ENCODE results near the genes PRAMEF27 and HNRNPCL2.

- PRO-cap, 7 experiments: no peak in any of the 7 experiments
Measured at GRCh38 chr1:12339673-12340118, 109.9 kb downstream of the VPS13D start.

- PRO-cap, 7 experiments: no peak in any of the 7 experiments
Measured at GRCh38 chr1:12342449-12343015, 112.7 kb downstream of the VPS13D start.

DNA sequence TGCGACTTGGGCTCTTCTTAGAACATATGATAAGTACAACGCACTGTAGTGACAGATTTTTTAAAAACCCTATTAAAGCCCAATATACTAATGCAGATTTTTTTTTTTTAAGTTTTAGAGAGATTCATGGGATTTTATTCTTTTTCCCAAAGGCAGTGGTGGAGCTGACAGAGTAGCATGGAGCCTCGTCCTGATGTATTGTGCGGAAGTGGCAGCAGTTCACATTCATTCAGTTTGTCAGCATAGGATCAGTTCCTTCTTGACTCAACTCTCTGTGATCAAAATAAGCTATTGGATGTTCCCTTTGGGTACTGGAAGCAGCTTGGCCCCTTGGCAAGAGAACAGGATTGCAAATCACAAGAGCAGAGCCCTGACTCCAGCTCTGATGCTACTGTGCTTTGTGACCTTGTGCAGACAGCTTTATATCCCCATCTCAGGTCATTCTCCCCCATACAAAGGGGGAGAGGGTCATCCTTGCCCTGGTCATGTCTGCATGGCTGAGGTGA, 143.1 kb downstream of the DHRS3 start:
- PRO-cap, 7 experiments: no peak in any of the 7 experiments

DNA sequence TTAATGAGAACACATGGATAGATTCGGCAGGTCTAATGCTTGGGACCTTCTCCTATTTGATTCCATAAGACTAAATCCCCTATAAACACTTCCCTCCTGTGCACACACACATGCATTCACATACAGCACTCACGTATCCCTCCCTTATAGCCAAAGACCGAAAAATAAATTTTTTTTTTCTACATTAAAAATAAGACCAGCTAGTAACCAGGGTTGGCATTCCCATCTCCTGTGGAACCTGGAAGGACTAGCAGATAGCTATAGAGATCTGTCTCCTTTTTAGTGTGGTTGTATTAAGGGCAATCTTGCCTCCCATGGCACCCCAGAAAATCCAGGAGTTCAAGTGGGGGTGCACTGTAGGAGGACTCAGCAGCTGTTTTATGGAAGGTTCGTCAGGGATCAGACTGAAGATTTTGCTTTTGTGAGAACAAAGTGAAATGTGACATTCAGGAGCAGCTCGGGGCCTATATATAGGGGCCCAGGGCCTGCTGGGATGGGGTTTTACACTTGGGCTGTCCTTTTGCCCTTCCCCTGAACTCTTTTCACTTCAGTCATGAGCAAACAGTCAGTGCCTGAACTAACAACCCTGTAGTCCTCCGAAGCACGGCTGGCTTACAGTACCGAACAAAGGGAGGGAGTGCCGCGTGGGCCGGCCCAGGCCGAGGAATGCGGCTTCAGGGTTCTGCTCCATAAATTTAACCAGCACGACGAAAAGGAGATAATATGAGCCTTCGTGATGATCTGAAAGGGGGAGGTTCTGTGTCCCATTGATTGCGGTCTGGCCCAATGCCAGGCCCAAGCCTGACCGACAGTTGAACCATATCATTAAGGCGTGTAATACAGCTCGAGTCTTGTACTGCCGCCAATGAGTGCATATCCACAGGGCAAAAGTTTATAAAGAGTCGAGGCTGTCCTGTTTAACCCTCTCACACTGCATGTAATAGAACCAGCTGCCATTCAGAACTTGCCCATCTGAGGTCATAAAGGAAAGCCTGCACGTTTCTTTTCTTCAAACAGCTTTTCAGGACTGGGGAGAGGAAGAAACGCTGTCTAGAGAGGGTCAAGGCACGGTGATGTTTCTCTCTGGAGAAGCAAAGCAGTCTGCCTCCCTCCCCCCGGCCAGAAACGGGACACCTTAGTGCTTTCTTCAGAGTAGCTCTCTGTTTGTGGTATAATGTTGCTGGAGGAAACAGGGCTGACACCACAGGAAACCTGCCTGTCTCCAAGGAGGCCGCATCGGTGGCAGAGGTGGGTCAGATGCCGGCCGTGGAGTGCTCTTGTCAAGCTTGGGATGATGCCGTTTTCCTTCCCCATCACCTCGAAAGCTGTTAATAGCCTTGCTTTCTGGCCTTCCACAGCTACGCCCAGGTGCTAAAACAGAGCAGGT, 139.9 kb downstream of the DHRS3 start:
- PRO-cap, 7 experiments: peak in 1 of 7 experiments; most common plus-strand start position 550 of the sequence (in 1); most common minus-strand start position 441 of the sequence (in 1)

DNA sequence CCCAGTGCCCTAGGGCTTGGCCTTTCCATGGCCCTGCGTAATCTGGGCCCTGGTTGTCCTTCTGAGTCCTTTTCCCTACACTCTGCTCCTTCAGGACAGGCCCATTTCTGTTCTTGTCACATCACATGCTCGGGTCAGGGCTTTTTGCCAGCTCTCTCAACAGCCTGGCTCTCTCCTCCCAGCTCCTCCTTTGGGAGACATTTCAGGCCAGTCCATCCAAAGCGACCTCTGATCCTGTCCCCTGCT, 45.0 kb downstream of the DHRS3 start:
- PRO-cap, 7 experiments: no peak in any of the 7 experiments

- PRO-cap, 7 experiments: no peak in any of the 7 experiments
Measured at GRCh38 chr1:12587664-12588353, 30.2 kb downstream of the DHRS3 start.

- PRO-cap, 7 experiments: no peak in any of the 7 experiments
Measured at GRCh38 chr1:12611261-12611981, 6.6 kb downstream of the DHRS3 start.

- PRO-cap, 7 experiments: no peak in any of the 7 experiments
Measured at GRCh38 chr1:12614215-12614981, 3.6 kb downstream of the DHRS3 start.

- PRO-cap, 7 experiments: no peak in any of the 7 experiments
Measured at GRCh38 chr1:12614982-12615195, 3.1 kb downstream of the DHRS3 start.

DNA sequence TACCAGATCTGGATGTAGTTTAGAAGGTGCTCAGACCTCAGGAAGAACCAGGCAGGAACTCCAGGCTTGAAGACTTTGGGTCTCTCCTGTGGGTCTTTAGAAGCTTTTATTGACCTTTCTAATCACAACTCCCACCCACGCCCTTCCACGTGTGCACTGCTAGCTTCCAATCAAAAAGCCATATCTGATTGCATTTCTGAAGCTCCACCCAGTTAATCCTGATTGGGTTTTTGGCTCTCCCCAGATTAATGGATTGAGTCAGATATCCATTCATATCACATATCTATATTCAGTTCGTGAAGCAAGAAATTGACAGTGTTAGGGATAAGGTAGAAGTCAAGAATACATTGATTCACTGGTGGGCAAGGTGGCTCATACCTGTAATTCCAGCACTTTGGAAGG, at the start of gene PRAMEF27:
PRAMEF27 (minus strand) TSS at position 165 of the 402 bp plus-strand sequence.
- PRO-cap, 7 experiments: no peak in any of the 7 experiments

- PRO-cap, 7 experiments: no peak in any of the 7 experiments
Measured at GRCh38 chr1:13116631-13117071, at the start of gene HNRNPCL2. Gene HNRNPCL2 (minus strand): TSS chr1:13116854.

GRCh38 chr1:13535153-13535835, 21.5 kb upstream of the LRRC38 start:
- PRO-cap, 7 experiments: no peak in any of the 7 experiments

- PRO-cap, 7 experiments: peak in 7 of 7 experiments; most common plus-strand start chr1:13701537 (in 4); most common minus-strand start chr1:13701432 (in 4)
Measured at GRCh38 chr1:13701355-13701820, 1.4 kb downstream of the PRDM2 start.

DNA sequence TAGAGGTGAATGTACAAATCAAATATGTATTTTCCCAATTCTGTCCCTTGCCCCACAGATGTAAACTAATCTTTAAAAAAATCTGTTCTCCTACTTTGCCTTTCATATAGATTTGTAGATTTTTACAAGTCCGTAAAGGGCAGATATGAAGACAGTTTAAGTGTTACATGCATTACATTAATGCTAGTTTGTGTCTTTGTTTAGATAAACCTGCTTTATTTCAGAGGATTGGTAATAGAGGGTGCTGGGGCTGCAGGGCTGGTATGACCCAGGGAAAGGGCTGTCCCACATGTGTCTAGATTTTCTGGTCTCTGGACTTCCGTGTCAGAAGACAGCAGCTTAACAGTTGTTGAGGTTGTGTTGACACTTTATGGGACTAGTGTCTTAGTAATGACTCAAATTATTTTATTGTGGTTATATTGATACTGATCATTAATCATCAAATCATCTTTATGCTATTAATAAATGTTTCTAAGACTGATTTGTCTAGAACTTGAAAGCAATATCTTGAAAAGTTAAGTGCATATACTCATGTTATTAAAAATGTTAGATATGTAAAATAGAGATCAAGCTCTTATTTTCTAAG, 10.1 kb downstream of the PRDM2 start:
- PRO-cap, 7 experiments: no peak in any of the 7 experiments

GRCh38 chr1:13725748-13726266, 25.8 kb downstream of the PRDM2 start:
- PRO-cap, 7 experiments: no peak in any of the 7 experiments

- PRO-cap, 7 experiments: no peak in any of the 7 experiments
Measured at GRCh38 chr1:13910700-13910899, 210.6 kb downstream of the PRDM2 start.

DNA sequence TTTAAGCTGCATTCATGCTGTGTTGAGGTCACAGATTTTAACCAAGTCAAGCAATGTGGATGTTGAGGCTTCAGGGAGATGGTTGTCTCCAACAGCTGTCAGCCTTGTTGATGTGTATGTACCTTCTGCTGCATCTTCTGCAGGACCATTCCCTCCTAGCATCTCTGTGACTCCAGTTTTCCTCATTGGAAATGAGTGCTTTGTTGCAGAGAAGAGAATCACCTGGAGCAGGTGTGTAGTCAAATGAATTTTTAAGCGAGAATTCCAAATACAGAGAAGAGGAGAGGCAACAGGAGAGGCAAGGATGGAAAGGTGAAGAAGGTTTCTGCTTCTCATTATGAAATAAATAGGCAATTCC, 423.3 kb downstream of the PRDM2 start:
- PRO-cap, 7 experiments: no peak in any of the 7 experiments

- PRO-cap, 7 experiments: no peak in any of the 7 experiments
Measured at GRCh38 chr1:14197826-14198304, 400.6 kb upstream of the KAZN start.

DNA sequence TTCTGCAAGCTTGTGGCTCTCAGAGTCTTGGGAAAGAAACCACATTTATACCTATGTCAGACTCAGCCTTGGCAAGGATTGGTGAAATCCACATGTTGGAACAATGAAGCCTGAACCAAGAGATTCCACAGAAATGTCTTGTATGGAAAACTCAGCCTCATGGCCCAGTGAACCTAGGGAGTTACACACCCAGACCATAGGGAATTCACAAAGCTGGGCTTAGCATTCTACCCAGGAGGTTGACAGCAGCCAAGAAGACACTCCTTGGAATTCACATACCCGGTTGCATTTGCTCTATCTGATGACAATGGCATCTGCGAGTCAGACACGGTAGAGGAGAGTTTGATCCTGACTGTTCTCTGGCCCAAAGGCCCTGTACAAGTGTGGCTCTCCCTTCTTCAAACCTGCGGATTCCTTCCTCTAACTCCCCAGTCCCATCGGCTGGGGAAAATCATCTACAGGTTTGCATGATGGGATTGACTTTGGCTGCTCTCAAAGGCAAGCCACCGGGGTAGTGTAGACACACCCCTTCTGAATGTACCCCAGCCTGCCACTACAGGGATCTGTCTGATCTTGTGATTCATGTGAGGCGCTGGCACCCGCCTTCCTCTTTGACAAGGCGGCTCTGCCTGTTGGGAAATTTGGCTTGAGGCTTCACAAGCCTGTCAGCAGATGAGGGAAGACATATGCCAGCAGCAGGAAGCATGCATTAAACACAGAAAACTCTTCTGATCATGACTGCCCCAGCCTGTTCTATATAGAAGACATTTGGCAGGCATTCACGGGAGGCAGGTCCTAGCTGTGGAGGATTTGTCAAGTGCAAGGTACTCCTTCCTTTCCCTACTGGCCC, 297.3 kb upstream of the KAZN start:
- PRO-cap, 7 experiments: no peak in any of the 7 experiments

DNA sequence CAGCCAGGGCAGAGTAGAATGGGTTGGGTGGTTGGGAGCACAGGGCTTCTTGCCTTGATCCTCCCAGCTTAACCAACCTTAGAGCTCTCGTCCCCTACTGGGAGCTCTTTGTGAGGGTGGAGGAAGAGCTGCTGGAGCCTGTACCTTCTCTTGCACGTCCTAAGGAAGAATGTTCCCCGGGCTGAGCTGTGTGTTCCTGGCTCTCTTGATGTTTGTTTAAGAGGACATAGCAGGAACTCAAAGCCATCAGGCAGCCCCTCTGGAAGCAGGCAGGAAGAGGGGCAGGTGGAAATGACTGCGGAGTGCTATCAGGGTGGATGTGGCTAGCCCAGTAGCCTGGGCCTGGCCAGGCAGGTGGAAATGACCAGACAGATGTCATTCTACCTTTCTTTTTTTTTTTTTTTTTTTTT, 213.0 kb upstream of the TMEM51 start:
- PRO-cap, 7 experiments: no peak in any of the 7 experiments